ENCODE data around the gene DNAH5.

- PRO-cap: no peak
Observed at GRCh38 chr5:13944407-13944906, at the start of gene DNAH5. DNAH5 (minus strand) TSS chr5:13944688.

DNA sequence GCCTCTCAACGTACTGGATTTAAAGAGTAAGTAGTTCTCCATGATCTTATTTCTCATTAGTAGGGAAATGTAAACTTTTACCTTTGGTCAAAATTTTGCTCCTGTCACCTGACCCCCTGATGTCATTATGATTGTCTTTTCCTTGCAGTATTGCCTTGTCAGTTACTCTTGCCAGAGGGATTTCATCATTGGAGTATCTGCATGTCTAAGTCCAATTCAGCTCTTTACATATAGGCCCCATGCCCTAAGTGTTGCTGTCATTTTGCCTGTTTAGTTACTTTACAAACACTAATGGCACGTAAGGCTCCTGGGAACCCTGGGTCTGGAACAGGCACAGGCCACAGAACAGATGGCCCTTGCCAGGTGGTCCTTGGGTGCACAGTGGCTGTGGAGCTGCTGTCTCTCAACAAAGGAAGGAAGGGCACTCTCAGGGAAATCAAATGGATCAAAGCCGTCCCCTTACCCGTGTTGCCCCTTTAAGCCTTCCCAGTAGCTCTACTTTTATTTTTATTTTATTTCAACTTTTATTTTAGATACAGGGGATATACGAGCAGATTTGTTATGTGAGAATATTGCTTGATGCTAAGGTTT is 21.6 kb downstream of the TRIO start:
- PRO-cap: no peak

DNA sequence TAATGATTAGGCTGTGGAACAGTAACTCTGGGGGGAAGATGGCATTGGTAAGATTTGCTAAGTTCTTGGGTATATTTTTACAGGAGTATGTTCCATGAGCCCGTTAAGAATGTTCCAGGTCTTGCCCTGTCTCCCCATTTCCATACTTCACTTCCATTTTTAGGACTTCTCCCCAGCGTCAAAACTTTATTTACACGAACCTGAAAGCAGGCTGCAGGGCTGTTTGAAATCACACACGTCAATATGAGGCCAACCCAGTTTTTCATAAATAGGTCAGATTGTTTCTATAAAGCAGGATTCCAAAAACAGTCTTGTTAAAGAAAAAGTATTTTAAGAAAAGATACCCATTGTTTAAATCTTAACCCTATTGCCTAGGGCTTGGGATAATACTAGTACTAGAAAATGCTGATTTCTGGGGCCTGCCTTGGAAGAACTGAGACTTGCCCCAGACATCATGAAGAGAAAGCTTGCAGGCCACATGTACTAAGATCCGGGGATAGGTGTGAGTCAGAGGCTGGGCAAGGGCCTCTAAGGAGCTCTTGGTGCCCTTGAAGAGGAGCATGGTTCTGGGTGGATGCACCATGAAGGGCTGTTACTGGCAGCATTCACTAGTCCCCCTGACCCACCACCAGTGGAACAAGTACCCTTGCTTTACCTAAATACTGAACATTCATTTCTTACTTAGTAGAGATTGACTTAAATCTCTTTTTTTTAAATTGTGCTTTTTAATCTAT is 24.2 kb downstream of the TRIO start:
- PRO-cap: no peak

DNA sequence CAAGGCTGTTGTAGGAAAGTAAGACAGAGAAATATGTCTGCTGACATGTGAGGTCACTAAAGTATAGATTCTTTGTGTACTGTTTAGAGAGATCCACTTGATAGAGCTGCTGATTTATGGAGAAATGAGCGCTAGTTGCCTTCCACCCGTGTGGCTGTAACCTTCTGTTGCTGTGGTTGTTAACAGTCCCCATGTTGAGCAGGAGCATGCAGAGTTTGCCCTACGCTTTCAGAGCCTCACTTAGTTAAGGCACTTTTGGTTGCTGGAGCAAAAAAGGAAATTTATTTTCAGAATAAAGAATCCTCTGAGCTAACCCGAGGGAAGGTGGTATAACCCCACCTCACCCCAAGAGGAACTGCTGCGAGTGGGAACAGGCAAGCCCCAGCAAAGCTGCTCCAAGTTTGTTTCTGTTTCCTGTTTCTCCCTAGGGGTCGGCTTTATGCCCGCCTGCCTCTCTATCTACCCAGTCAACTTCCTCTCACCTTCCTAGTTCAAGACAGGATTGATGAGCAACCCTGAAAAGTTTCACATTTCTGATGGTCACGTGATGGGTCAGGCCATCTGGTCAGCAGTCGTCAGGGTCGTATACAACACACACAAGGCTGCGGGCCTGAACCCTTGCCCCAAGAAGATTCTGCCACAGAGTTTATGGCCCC is 31.0 kb downstream of the TRIO start:
- PRO-cap: no peak

DNA sequence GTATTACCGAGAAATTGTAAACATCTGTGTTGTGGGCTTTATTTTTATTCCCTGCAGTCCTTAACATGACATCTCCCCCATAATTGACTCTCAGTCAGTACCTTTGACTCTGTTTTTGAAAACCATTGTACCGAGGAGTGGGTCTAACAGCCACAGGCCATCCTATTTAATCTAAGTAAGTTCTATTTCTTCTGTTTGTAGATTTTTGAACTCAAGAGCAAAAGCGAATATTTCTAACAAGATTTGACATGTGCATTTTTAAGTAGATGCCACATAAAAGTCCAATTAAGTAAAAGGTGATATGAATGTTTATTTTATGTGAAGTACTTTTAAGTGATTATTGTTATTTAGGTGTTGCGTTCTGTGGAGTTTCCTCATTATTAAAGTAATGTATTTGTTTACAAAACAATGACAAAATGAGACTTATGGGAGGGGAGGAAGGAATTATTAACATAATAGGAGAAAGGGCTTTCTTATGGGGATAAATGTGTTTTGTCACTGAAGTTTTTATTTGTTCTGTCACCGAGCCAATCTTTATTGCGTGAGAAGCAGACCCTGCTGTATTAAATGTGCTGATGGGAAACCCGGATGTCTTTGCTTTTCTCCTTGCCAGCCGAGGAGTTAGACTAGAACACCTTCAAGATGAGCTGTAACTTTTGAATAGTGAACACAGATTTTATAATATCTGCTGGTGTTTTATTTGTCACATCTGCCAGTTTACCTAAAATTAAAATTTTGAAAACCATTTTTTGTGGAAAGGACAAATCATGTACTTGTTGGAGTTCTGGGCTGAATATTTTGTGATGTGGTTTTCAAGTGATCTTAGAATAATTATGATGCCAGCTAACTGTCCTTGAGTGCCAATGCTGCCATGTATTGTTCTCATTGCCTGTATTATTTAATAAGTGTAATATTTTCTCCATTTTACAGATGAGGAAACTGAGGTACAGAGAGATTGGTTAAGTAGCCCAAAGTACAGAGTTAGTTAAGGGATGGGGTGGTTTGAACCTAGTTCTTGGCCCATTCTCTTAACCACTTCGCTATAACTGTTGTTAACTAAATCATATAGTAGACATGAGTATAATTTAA is 44.6 kb downstream of the TRIO start:
- PRO-cap: no peak

DNA sequence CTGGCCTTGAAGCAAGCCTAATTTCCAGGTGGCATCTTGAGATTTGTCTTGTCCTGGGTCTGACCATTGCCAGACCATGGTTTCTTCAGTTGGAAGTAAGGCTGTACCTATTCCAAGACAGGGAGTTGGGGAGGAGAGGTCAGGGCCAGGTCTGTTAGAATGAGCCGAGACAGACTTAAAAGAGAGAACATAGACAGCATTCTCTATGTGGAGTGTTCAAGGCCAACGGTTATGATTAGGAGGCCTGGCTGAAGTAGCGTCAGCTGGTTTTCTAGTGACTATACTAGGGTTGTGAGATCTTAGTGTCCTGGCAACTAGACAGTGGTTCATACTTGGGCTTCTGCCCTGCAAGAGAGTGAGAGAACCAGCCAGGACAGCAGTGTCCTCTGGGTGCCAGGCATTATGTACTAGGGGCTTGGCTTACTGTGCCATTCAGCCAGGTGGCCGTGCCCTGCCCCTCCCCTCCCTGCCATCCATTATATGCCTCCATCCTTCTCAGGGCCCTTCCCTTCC is 56.7 kb downstream of the TRIO start:
- PRO-cap: no peak

DNA sequence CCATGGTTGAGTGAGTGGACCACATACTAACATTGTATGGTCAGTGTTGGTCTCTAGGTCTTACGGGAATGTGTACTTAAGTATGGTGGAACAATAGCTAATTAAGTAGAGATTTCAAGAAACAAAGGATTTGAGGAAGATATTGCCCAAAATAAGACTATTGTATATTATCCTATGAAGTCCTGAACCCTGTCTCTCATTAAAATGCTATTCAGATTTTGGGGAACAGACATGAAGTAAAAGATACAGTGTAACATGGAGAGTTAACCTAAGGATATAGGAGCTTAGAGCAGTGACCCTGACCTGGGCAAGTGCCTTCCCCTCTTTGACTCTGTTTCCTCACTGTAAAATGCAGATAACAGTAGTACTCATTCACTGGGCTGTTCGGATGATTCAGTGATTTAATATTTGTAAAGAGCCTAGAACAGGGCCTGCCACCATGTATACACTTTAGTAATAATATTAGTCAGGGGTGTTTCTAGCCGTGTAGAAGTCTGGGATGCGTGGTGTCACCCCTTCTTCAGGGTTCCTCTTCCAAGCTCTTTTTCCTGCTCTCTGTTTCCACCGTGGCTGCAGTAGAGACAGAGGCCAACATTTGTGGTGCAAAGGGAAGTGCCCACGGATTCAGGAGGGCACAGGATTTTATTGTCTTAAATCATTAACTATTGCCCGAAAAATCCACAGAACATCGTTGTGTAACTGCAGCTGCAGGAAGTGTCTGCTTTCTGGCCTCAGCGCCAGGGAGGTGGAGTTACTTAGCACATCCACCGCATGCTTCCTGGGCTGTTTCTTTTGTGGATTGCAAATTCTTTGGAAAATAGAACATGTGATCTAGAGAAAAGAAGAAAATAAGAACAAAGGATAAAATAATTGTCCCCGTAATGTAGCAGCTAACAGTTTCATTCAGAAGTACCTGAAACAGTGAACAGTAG is 61.6 kb downstream of the TRIO start:
- PRO-cap: no peak

DNA sequence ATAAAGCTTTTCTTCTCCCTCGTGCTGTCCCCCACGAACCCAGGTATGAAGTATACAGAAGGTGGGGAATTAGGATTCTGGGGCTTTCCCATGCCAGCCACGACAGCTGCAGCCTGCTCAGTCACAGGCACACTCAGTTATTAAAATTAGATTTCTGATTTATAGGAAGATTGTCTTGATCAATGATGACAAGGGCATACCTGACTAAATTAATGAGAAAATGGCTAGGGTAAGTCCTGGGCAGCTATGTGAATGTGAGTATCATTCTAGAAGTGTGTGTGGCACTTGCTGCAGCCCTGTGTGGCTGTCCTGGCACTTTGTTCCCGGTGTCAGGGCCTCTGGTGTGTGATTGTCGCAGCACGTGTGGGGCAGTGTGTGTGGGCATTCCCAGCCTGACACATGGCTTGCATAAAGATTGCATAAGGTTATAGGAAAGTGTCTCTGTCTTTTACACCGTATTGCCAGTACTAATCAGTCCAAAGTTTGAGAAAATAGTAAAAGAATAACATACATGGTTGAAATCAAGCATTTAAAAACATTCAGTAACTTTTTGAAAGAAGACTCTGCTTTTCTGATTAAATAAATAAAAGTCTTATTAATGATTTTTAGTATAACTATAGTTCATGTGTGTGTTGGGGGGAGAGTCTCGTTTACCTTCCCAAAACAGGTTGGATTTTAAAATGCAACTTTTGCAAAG is 74.4 kb downstream of the TRIO start:
- PRO-cap: unidirectional peak, minus-strand start at position 331 of the sequence

- PRO-cap: no peak
Observed at GRCh38 chr5:14286606-14287105, 143.5 kb downstream of the TRIO start.

- PRO-cap: no peak
Observed at GRCh38 chr5:14402678-14403205, 178.8 kb upstream of the OTULINL start.

DNA sequence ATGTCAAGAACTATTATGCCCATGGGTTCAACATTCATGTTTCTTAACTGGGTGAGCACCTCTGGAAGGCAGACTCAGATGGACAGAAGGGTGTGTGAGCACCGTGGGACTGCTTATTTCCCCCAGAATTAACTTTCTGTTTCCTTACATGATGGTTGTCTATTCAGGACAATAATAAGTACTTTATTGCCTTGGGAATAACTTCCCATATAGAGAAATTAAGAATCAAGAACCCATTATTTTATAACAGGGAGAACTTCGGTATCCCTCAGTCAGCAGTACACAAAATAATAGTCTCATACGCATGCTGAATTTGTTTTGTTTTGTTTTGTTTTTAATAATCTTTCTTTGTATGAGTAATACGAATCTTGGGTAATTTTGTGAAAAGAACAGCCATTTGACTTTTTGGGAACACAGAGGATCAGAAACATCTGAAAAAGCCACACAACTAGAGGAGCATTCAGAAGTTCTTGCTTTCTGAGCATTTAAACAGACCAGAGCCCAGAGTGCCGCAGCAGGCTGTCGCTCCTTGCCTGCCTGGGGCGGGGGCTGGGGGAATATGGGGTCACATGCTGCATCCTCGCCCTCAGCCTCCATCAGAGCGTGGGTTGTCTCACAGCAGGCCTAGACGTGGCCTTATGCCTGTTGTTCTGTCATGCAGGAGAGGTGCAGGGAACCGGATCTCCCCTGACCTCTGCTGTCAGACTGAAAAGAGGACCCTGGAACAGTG is 133.6 kb upstream of the OTULINL start:
- PRO-cap: no peak

DNA sequence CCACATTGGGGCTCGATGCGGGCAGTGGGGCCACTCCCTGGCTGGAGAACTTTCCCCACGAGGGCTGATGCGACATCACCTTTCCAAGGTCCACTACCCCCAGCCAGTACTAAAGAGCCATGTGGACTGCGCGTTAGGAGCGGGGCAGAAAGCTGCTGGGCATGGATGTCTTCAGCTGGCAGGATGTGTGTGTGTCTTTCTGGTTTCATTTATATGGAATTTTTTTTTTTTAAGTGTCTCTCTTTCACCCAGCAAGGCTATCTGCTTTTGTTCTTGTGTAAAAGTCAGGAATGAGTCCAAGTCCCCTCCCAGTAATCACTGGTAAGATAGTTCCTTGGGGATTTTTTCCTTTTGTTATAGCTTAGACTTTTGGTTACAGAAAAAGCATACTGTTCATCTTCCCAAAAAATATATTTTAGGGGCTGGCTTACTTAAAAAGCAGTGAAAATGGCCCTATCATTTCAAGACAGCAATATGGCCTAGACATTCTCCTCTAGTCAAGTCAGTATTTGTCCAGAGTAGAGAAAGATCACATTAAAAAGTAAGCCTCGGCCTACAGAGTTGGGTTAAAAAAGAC is 133.0 kb upstream of the OTULINL start:
- PRO-cap: no peak

DNA sequence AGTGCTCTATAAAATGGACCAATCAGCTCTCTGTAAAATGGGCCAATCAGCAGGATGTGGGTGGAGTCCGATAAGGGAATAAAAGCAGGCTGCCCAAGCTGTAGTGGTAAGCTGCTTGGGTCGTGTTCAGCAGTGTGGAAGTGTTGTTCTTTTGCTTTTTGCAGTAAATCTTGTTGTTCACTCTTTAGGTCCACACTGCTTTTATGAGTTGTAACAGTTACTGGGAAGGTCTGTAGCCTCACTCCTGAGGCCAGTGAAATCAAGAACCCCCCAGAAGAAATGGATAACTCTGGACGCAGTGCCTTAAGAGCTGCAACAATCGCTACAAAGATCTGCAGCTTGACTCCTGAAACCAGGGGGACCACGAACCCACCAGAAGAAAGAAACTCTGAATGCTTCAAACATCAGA is 3.4 kb upstream of the OTULINL start:
- PRO-cap: no peak

- PRO-cap: no peak
Observed at GRCh38 chr5:14817035-14817417, 54.6 kb downstream of the ANKH start.

- PRO-cap: no peak
Observed at GRCh38 chr5:14993190-14993953, 121.8 kb upstream of the ANKH start.

DNA sequence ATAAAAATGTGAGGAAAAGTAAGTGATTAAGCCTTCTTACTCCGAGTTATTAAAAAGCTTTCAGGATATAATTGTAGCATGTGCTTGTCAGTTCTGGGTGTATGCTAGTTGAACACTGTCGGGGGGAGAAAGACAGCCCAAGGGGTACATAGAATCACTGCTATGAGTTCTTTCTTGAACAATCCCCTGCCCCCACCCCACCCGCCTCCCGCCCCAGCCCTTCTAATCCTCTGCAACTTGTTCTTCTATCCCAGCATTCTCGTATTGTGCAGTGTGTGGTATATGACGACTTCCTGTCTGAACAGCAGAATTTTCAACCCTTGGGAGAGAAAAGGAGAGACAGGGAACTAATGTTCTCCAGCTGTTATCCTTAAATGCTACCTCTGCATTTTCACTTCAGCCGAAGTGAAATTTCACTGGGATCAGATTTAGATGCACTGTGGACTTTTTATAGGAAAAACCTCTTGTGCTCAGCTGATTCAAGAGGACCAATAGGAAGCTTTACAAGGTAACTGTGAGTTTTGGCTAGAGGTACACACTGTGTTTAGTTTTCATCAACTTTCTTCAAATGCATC is 2.2 kb downstream of the FBXL7 start:
- PRO-cap: no peak

- PRO-cap: no peak
Observed at GRCh38 chr5:15752845-15753398, 252.9 kb downstream of the FBXL7 start.

DNA sequence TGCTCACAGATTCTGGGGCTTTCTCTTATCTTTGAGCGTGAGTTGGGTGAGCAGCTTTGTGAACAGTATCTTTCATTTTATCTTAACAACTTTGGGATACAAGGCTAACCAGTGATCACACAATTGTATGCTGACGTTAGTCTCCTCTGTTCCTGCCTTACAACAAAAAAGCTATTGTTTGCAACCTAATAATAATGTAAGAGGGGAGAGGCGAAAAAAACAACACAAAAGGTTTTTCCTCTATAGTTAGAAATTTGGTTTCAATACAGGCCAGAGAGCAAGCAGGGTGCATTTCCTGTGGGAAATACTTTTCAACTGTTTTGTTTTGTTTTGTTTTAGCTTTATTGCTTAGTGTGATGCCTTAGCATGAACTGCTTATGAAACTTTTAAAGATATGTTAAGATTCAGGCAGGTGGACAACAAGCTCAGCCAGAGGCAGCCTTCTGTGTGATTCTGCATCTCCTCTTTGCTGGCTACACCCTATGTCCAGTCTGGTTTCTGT is 294.7 kb downstream of the FBXL7 start:
- PRO-cap: no peak

DNA sequence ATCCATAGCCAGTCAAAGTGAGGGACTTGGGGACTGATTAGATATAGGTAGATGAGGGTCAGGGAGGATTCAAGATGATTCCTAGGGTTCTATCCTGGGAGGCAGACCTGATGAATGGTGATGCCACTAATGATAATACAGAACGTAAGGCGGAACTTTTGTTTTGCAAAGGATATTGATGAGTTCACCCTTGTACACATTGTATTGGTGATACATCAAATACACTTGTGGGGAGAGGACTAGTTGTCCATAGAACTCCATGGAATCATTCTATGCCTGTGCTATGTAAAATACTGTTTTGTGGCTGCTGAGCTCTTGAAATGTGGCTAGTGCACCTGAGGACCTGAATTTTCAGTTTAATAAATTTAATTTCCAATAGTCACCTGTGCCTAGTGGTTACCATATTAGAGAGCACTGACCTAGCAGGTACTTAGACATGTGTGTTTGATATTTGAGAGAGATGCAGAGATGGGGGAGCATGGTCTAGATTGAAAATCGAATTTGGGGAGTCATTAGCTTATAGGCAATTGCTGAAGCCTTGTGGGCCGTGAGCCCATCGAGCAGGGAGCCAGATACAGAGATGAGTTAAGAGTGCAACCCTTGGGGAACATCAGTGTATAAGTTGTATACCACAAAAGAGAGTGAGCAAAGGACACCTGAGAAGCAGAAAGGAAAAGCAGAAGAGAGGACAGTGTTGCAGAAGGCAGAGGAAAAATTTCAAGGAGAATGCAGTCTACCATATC is 263.5 kb downstream of the MARCHF11 start:
- PRO-cap: no peak

DNA sequence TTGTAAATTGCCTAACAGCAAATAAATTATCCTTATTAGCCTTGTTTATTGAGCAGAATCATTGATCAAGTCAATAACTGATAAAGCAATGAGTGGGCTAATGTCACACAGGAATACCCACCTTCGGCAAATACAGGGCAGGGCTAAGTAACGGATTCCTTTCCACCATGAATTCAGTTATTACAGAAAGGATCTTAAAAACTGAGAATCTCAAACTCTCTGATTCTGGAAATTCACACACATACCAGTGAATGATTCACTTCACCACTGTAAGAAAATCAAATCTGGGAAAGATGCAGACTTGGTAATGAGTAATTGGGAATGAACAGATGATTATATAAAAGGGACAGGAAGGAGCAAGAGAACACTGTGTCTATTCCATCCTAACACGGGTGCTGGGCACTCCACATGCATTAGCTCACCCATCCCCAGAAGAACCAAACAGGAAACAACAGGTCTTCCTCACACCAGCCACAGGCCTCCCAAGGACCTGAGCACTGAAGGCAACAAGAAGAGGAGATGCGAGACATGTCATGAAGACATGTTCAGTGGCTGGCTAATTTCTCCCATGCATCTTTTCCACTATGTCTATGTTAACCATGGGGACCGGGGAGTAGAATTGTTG is 74.8 kb upstream of the ZNF622 start:
- PRO-cap: no peak